SK-N-MC (cell line): ENCODE measurements around a stretch of chr3.

- RRBS, result no CpG with 5 or more reads among the region's 11 CpGs
Measured at GRCh38 chr3:153221523-153222244, 59.7 kb downstream of the RAP2B start.

DNA sequence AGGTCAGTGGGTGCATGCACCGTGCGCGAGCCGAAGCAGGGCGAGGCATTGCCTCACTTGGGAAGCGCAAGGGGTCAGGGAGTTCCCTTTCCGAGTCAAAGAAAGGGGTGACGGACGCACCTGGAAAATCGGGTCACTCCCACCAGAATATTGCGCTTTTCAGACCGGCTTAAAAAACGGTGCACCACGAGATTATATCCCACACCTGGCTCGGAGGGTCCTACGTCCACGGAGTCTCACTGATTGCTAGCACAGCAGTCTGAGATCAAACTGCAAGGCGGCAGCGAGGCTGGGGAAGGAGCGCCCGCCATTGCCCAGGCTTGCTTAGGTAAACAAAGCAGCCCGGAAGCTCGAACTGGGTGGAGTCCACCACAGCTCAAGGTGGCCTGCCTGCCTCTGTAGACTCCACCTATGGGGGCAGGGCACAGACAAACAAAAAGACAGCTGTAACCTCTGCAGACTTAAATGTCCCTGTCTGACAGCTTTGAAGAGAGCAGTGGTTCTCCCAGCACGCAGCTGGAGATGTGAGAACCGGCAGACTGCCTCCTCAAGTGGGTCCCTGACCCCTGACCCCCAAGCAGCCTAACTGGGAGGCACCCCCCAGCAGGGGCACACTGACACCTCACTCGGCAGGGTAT, 344.6 kb downstream of the RAP2B start:
- RRBS, result no CpG with 5 or more reads among the region's 26 CpGs

- RRBS, result no CpG with 5 or more reads among the region's 5 CpGs
Measured at GRCh38 chr3:153624099-153624724, 462.2 kb downstream of the RAP2B start.

- RRBS, result no CpG with 5 or more reads among the region's 14 CpGs
Measured at GRCh38 chr3:154089322-154089879, 31.8 kb upstream of the ARHGEF26 start.

DNA sequence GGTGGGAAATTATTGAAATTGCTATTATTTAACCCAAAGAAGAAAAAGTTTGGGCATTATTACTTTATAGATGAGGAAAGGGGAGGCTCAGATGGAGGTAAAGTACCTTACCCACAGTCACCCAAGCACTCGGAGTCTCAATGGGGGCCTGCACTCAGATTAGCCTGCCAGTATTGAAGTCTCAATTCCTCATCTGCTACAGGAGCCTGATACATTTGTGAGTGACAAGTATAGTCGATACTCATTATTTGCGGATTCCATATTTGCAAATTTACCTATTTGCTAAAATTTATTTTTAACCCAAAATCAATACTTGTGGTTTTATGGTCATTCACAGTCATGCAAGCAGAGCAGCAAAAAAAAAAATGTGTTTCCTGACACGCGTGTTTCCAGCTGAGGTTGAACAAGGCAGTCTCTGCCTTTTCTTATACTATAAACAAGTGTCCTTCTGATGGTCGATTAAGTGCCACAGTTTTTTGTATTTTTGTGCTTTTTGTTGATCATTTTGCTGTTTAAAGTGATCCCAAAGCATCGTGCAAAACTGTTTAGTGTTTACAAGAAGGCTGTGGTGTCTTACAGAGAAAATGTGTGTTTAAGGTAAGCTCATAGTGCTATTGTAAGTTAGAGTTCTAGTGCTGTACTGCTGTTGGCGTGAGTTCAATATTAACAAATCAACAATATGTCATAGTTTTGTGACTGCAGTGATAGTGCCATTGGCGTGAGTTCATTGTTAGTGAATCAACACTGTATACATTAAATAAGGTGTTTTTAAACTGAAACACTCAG, 48.0 kb downstream of the ARHGEF26 start:
- RRBS, result no CpG with 5 or more reads among the region's 9 CpGs

- RRBS, result no CpG with 5 or more reads among the region's 4 CpGs
Measured at GRCh38 chr3:154246343-154246796, 77.9 kb downstream of the DHX36 start.

- RRBS, result no CpG with 5 or more reads among the region's 34 CpGs
Measured at GRCh38 chr3:154427726-154428432, 2.1 kb downstream of the GPR149 start.

- RRBS, result no CpG with 5 or more reads among the region's 8 CpGs
Measured at GRCh38 chr3:155070878-155071421, 9.2 kb upstream of the MME start.

GRCh38 chr3:155111031-155111834, 31.1 kb downstream of the MME start:
- RRBS, result no CpG with 5 or more reads among the region's 11 CpGs

DNA sequence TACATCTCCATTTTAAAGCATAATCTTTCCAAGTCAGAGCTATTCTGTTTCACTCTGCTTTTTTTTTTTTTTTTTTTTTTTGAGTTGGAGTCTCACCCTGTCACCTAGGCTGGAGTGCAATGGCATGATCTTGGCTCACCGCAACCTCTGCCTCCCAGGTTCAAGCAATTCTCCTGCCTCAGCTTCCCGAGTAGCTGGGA, 37.7 kb downstream of the STRIT1 start:
- RRBS, result no CpG with 5 or more reads among the region's 2 CpGs

DNA sequence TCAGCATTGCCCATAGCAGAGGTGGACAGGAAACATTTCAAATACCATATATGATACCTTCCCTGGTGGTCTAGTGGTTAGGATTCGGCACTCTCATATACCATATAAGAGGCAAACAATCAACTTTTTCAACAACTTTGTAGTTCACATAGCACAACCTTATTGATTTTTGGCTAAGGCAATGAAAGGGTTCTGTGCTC, 83.9 kb downstream of the PLCH1 start:
- RRBS, result no CpG with 5 or more reads among the region's 1 CpG

DNA sequence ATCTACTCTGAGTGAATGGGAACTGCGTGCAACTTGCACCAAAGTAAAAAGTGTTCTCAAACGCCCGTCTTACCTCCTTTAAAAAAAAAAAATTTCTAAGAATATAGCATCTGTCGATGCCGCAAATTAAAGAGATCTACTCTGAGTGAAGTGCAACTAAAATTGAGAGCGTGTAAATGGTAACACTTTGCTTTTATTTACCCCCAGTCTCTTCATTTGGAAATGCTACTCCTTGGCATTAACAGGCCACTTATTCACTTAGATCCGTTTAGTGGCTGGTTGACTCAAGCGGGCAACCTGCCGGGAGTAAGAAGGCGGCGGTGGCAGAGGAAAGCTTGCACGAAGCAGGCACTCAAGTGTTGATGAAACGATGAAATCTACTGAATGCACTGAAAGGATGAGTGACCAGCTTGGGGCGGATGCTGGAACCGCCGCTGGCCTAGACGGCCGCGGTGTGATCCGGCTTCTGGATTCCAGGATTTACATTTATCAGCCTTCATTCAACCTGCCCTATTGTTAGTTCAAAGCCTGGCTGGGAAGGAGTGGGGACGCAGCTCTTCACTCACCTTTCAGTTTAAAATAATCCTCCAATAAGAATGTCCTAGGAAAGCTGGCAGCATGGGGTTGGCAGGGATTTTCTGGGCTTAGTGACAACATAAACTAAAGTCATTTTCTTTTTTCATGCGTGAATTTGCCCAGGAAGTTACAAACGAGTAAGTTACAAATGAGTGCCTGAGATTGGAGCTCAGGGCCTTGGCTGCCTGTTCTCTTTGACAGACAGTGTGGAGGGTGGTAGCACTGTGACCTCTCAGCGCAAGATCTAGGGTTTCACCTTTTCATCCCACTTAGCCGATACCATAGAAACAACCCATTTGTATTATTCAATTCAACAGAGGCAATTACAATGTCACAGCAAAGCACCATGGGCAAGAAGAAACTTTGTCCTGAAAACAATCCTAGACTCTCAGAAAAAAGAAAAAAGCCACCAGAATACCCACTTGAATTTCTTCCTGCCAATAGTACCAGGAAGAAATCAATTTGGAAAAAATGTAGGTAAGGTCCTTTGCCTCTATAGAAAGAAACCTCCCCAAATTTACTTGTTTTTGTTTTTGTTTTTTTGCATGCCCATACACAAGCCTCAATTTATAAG, 1.1 kb upstream of the PLCH1 start:
- RRBS, result no CpG with 5 or more reads among the region's 25 CpGs

DNA sequence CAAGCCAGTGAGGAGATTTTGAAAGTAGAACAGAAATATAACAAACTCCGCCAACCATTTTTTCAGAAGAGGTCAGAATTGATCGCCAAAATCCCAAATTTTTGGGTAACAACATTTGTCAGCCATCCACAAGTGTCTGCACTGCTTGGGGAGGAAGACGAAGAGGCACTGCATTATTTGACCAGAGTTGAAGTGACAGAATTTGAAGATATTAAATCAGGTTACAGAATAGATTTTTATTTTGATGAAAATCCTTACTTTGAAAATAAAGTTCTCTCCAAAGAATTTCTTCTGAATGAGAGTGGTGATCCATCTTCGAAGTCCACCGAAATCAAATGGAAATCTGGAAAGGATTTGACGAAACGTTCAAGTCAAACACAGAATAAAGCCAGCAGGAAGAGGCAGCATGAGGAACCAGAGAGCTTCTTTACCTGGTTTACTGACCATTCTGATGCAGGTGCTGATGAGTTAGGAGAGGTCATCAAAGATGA, 117.1 kb downstream of the GMPS start:
- RRBS, result no CpG with 5 or more reads among the region's 7 CpGs

DNA sequence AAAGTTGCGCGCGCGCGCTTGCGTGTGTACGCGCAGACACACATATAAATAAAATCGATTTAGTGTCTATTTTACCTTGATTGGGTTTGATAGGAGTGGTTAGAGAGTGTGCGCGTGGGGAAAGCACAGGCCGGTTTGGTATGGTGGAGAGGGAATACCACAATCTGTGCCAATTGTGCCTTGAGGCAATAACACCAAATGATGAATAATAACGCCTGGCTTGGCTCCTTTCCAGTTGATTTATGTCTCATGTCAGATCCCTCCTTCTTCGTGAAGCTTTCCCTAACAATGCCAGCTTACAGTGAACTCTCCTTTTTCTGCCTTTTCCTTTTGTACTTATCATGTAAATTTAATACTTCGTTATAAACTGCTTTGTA, 1.6 kb downstream of the TIPARP start:
- RRBS, result no CpG with 5 or more reads among the region's 15 CpGs

GRCh38 chr3:156685074-156685558, 10.7 kb downstream of the TIPARP start:
- RRBS, result no CpG with 5 or more reads among the region's 3 CpGs

DNA sequence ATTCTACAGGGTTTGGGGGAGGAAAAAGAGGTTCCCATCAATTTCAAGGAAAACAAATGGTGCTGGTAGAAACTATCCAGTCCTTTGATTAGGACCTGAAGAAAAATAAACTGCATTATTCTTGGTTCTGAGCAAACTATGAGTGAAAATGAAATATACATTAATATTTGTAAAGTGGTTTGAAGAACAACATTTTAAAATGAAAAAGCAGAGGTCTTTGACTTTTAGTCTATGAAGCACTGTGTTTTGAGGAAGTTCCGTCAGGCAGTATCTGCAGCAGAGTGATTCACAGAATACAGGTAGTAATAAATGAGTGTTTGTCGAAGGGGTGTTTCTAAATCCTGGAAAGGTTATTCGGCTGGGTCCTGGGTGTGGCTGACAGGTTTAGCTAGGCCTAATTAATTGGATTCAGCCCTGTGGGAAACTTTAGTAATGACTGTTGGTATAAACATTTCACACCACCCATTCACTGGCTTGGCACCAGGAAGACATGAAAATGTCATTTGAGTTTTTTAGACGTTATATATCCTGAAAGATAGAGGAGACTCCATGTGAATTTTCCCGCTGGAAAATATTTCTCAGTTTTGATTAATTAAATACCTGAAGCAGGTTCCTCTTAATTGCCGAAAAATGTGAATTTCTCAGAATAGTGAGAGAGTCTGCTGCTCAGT, 51.3 kb downstream of the TIPARP start:
- RRBS, result no CpG with 5 or more reads among the region's 6 CpGs

DNA sequence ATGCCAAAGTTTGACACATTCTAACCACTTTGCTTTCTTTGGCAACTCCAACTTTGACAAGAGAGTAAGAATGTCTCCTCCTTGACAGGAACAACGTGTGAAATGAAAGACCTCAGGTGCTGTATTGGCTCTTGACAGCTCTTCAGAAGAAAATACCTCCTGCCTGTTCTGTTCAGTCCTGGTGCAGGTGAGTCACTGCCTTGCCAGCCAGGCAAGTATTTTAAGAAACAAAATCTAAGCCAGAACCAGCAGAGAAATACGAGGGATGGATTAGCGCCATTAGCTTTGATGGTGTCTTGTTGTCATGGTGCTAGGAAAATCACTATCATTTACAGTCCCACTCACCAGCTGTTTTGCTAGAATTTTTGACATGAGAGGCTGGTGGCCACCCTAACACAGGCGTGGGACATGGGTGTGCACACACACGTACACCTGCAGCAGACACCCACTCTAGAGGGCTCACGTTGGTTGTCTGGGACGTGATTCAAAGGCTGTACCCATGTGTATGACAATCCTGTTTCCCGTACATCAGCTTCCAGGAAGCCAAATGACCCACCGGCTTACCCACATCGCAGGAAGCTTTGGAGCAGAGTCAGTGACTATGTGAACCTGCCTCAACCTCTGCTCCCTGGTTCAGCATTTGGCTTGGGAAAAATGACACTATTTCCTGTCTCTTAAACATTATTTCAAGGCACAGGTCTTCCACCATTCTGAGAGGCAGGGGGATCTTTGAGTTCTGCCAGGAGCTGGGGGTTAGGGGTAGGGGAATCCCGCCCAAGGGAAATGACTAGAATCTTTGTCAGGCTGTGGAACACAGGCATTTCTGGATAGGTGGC, 60.3 kb downstream of the CCNL1 start:
- RRBS, result no CpG with 5 or more reads among the region's 11 CpGs

DNA sequence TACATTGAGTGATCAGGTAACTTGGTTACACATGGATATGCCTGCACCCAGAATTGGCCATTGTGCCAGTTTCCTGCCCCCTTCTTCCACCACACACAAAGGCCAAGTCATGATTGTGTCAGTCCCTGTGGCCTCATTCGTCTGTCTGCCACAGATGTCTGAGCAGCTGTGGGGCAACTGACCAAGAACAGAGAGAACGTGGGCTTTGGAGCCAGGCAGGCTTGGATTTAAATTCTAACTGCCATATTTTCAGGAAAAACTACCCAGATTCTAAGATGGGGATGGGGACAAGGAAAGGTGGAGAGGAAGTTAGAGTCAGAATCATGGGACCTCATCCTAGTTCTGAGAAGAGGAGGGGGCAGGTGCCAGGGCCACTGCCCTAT, 27.0 kb downstream of the CCNL1 start:
- RRBS, result no CpG with 5 or more reads among the region's 2 CpGs